ENCODE measurements around a stretch of chr5.

GRCh38 chr5:81763326-81763827, 12.5 kb upstream of the SSBP2 start:
- RRBS = no CpG with 5 or more reads among the region's 3 CpGs

DNA sequence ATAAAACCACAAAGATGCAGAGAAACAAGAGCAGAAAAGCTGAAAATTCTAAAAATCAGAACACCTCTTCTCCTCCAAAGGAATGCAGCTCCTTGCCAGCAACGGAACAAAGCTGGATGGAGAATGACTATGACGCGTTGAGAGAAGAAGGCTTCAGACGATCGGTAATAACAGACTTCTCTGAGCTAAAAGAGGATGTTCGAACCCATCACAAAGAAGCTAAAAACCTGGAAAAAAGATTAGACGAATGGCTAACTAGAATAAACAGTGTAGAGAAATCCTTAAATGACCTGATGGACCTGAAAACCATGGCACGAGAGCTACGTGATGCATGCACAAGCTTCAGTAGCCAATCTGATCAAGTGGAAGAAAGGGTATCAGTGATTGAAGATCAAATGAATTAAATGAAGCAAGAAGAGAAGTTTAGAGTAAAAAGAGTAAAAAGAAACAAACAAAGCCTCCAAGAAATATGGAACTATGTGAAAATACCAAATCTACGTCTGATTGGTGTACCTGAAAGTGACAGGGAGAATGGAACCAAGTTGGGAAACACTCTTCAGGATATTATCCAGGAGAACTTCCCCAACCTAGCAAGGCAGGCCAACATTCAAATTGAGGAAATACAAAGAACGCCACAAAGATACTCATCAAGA, 112.2 kb downstream of the ATG10 start:
- RRBS = no CpG with 5 or more reads among the region's 11 CpGs

GRCh38 chr5:82106775-82107182, 135.0 kb downstream of the ATG10 start:
- RRBS = no CpG with 5 or more reads among the region's 1 CpG

DNA sequence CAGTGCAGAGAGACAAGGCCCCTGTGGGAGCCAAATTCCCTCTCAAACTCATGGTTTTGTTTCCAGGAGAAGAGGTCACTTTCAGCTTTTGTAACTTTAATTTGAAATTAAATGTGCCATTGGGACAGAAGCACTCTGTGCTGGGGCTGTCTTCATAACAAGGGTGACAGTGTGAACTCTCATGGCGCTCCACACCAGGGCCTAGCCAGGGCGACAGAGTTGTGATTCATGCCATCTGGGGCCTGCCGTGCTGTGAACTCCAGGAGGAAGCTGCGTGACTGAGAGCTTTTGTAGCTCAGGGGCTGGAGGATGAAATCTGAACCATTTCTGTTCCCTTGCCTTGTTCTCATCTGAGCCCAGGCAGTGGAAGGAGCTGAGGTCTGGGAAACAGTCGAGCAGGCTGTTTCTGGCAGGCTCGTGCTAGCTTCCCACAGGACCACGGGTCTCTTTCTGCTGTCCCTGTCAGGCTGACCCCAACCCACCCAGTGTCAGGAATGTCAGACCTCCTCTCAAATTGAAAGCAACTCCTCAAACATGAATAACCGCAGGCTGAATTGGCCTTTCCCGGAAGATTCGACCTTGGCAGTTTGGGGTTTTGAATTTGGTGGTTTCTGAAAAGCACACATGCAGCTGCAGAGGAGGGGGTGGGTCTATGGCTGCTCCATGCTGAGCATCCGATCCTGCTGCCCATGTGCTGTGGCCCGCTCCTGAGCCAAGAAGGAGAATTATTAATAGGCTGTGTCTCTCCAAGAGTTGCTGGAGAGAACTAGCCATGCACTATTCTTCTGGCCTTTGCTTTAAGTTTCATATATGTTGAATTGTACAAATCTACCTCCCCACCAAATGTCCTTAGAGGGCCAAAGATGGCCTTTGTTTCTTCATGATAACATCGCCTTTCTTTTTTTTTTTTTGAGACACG, 69.2 kb upstream of the RPS23 start:
- RRBS = no CpG with 5 or more reads among the region's 14 CpGs

DNA sequence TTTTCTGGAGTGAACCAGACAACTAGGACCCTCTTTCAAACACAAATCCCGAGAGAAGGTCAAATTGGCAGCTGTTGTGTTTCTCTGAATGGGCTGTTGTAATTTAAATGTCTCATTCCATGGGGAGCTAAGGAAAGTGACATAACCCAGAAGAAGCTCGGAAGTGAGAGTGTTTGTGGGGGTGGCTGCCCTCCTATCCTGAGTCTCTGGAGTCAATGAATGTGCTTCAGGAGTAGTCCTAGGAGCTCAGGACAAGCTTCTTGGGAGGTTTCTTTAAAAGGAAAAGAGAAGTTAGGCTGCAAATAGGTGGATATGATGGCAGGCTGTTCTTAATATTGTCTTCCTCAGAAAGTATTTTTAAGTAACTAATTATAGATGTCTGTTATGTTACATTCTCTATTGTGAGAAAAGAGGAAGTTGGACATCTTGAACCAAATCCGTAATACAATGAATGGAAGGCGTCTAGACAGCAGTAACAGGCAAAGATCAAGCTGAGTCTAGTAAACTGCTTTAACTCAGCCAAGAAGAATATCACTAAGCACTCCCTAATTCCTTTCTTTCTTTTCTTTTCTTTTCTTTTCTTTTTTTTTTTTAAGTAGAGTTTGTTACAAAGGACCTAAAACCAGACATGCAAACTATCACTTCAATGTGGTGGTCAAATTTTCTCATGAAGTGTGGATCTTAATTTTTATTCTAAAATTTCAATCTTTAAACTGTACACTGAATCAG, 49.9 kb downstream of the TMEM167A start:
- RRBS = no CpG with 5 or more reads among the region's 4 CpGs

- RRBS = no CpG with 5 or more reads among the region's 8 CpGs
Measured at GRCh38 chr5:83134364-83134836, 57.1 kb downstream of the XRCC4 start.

- RRBS = no CpG with 5 or more reads among the region's 2 CpGs
Measured at GRCh38 chr5:83283871-83284262, 187.7 kb upstream of the VCAN start.

- RRBS = no CpG with 5 or more reads among the region's 3 CpGs
Measured at GRCh38 chr5:83508649-83509264, 37.2 kb downstream of the VCAN start.

GRCh38 chr5:84538936-84539619, 154.4 kb upstream of the EDIL3 start:
- RRBS = no CpG with 5 or more reads among the region's 6 CpGs

- RRBS = no CpG with 5 or more reads among the region's 27 CpGs
Measured at GRCh38 chr5:85647356-85648348, 970.1 kb upstream of the COX7C start.

GRCh38 chr5:86570086-86570634, 47.6 kb upstream of the COX7C start:
- RRBS = no CpG with 5 or more reads among the region's 16 CpGs

- RRBS = no CpG with 5 or more reads among the region's 15 CpGs
Measured at GRCh38 chr5:86622161-86623388, 4.8 kb downstream of the COX7C start.

- RRBS = no CpG with 5 or more reads among the region's 1 CpG
Measured at GRCh38 chr5:87352566-87353363, 60.0 kb downstream of the CCNH start.

- RRBS = no CpG with 5 or more reads among the region's 5 CpGs
Measured at GRCh38 chr5:87371505-87372239, 41.1 kb downstream of the CCNH start.

DNA sequence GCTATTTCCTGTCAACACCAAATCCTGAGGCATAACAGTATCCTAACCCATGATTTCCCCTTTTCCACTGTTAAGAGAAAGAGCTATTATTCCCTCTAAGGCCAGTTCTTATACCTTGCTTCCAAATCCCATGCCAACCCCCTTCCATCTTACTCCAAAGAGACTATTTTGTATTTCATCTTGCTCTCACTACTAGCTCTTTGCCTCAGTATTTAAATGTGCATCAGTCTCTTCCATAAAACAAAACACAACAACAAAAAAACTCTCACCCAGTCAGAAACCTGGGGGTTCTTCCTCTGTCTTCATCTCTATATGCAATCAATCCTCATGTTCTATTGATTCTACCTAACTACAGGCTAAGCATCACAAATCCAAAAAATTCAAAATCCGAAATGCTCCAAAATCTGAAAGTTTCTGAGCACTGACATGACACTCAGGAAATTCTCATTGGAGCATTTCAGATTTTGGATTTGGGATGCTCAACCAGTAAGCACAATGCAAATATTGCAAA, 6.6 kb downstream of the CCNH start:
- RRBS = no CpG with 5 or more reads among the region's 1 CpG

DNA sequence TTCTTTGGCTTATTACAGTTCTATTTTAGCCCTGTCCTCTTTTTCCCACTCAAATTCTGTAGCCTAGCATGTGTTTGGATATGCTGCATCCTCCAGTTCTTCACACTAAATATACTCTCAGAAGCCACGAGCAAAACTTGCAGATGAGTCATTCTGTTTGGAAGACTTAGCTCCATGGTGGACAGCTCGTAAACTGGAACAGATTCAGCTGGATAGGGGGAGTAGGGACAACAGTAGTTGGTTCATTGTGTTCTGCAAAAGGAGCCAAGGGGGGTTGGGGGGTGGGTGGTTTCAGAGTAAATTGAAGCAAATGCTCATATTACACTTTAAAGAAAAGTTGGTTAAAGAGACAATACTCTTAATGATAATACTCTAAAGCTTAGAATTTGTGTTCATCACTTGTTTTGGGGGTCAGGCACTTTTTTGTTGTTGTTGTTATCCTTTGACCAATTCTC, 369.3 kb downstream of the TMEM161B start:
- RRBS = no CpG with 5 or more reads among the region's 2 CpGs

- RRBS = no CpG with 5 or more reads among the region's 36 CpGs
Measured at GRCh38 chr5:88052227-88053116, 216.2 kb downstream of the TMEM161B start.

DNA sequence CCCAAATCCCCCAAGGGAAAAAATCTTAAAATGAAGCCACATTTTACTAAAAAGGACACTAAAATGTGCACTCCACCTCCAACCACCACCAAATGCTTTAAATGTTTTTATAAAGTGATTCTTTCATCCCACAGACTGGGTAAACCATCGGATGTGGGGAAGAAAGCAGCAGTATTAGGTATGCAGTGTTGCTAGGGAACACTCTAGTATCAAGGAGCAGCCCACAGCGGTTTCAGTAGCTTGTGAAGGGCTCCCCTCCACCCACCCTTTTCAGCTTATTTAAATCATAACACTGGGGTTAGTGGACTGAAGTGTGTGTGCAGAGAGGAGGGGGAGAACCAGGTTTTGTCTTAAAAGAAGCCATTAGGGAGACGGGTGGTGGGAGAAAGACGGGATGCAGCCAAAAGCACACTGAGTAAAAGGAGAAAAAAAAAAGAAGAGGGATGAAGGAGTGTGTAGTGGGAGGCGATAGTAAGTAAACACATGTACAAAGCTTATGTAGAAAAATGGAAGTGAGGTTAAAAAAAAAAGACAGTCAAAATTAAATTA, 64.2 kb downstream of the TMEM161B start:
- RRBS = no CpG with 5 or more reads among the region's 5 CpGs

GRCh38 chr5:88229419-88230184, 39.0 kb downstream of the TMEM161B start:
- RRBS = no CpG with 5 or more reads among the region's 7 CpGs

All from HTR-8/SVneo (cell line).